ENCODE data around the gene FYB2.

DNA sequence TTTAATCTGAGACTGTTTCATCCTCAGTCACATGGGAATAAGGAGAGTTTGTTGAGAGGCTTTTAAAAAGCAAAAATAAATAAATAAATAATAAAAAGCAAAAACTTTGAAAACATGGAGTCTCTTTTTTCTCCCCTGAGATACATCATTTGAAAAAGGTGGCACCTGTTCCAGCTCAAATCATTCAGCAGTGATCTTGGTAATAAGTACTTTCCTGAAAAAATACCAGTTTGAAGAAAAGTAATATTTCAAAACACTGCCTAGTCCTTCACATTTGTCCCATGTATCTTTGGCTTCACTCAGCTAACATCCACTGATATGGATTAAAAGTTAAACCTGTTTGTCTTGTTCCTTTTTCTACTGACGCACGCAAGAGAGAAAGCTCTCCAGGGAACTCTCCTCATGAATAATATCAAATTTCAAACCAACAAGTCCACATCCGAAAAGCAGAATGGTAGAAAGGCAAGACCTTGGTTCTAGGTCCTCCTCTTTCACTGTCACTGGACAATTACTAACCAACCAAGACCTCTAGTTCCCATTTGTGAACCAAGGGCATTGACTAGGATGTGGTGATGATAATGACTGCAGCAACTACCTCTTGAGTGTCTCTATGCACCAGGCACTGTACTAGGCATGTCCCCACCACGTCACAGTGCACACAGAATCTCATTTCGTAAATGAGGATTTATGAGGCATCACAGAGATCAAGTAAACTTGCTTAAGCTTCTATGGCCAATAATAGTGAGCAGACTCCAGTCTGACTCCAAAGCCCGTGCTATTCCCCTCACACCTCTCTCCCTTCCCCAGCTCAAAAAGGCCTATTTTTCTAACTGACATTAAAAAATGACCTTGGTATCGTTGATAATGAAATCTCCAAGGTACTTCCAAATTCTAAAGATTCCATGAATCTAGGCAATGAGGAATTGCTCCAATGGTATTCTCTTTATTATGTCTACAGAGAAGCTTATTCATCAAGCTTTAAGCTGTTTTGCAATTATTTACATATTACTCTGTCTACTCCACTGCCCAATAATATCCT is 8.4 kb downstream of the PLPP3 start:
- PRO-cap, result no peak

DNA sequence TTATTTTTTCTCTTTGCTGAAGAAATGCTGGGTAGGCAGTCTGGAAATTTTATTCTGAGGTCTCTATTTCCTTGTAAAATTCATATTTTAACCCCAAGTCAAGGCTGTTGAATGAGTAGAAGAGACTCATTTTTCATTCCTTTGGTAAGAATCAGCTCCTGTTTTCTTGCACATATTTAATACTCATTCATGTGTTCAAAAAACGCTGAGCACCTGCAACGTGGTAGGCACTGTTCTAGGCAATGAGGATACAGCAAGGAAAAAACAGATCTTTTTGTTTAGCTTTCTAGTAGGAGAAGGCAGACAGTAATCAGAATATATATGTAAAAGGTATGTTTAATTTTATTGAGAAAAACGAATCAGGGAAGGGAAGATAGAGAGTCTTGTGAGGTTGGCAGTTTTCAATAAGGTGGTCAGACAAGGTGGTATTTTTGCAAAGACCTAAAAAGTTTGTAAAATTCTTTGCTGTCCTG is 1.6 kb downstream of the PRKAA2 start:
- PRO-cap, result no peak

DNA sequence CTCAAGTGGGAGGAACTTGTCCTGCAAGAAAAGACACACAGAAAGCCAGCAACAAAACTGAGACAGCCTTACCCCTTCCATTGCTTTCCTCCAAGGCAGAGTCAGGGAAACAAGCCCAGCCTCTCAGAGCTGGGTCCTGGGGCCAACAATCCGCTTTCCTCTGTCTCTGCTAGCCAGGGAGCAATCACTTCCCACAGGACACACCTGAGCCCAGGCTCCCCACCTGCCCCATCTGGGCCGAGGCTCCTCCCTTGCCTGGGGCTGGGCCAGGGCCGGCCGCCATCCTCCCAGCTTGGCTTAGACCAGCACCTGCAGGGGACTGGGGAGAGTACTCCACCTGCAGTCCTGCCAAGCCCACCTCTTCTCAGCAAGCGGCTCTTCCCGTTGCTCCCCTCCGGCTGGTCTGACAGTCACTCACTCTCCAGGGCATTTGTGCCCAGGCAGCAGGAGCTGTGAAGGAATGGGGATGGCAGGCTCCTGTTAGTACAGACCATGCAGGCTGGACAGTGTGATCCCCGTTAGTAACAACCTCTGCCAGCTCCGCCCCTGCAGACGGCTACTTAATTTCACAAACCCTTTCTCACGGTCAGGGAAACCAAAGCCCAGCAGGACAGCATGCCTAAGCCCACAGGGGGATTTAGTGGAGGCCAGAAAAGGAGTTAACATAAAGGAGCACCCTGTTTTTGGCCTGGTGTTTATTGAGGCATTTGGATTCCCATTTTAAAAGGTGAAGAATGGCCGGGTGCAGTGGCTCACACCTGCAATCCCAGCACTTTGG is at the start of gene FYB2:
FYB2 (minus strand) TSS at position 195 of the 778 bp plus-strand sequence.
- PRO-cap, result no peak

- PRO-cap, result no peak
Measured at GRCh38 chr1:56910690-56911116, 55.1 kb downstream of the C8B start.

- PRO-cap, result no peak
Measured at GRCh38 chr1:57003190-57003820, 37.5 kb upstream of the C8B start.

DNA sequence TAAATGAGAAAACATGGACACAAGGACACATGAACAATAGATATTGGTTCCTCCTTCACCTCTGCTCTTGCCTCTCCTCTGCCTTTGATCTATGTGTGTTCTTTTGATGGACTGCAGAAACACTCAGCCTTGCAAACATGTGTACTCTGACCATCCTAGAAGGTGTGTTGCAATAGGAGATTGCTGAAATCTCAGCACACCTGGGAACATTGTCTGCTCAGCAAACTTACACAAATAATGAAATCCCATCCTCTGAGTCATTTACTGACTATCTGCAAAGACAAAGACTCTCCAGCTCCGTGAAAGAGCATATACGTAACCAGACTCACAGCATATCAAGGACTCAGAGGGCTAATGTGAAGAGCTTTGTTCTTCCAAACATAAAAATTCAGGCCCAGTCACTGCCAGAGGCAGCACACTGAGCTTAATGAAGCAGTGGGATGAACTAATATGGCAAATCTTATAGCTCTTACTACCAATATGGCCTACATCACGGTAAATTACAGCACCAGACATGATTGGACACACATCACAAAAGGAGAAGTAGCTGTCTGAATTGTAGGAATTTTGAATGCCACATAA is 143.6 kb downstream of the DAB1 start:
- PRO-cap, result no peak

DNA sequence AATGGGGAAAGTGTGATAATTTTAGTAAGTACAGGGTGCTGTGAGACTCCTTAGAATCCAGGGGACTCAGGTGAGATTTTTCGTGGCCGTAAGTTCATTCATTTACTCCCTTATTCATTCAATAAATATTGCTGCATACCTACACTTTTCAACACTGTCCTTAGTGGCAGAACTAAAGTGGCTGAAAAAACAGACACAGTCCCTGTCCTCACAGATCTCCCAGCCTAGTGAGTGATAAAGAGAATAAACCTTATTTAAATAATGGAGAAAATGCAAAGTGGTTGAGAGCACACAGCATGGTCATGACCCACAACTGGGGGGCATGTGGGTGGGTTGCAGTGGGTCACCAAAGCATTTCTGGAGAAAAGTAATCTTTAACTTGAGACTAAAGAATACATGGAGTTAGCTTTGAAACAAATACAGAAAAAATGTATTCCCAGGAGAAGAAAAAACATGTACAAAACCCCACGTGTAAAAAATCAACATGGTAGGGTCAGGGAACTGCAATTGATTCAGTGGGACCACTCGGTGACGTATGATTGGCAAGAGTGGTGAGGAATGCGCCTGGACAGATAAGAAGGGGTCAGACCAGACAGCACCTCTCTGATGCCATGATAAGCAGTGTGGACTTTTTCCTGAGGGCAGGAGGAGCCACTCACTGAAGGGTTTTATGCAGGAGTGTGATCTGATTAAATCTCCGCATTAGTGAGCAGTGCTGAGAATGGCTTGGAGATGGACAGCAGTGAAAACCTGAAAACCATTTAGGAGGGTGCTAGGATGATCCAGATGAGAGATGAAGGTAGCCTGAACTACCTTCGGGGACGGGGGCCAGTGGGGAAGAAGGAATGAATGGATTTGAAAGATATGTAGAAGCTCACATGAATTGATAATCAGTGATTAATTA is 142.6 kb downstream of the DAB1 start:
- PRO-cap, result no peak

DNA sequence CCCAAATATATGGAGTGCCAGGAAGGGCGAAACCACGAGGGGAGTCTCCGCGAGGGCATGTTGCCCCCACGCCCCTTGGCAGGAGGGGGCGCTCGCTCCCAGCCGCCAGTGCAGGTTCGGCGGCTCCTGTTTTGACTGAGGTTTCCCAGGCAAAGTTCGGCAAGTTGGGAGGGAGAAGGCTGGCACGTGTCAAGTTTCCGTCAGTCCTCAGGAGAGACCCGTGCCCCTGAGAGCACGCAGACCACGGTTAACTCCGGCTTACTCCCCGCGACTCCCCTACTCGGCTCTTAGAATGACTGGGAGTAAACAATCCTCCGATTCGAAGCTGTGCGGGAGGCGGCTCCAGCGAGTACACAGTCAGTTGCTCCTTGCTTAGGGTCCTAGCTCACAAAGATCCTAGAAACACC is 761 bp upstream of the DAB1 start:
- PRO-cap, result no peak

- PRO-cap, result no peak
Measured at GRCh38 chr1:58584173-58584914, 7.3 kb upstream of the TACSTD2 start.

- PRO-cap, result no peak
Measured at GRCh38 chr1:58619323-58619824, 42.3 kb upstream of the TACSTD2 start.

DNA sequence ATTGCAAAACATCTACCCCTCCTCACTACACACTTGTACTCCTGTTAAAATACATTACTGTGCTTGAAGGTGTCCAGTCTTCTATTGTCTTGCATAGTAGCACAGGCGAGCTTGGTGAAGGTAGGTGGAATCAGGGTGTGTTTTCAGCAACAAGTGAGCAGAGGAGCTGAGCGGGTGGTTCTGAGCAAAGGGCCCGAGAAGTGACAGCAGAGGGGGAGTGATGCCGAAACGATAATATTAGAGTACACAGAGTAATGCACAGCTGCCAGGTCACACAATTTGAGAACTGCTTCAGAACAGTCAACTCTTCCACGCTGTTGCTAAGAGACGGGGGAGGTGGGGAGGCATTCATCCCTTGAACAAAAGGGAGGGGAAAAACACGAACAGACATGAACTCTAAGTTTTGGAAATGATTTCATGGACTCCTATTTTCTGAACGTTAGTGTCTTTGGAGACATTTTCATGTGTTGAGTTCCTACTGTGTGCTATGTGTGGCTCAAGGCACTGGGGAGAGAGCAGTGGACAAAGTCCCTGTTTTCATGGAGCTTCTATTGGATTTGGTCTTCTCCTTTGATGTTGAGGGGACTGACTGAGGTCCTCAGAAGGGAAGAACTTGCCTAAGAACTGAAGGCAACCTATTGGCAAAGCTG is 30.6 kb downstream of the JUN start:
- PRO-cap, result no peak

DNA sequence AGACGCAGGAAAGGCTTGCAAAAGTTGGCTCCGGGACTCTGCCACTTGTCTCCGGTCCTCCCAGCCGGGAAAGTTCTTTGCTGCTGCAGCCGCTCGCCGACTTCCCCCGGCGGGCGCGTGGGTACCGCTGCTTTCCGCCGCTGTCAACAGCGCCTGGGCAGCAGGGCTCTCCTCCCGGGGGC is 307 bp downstream of the JUN start:
- PRO-cap, result no peak

DNA sequence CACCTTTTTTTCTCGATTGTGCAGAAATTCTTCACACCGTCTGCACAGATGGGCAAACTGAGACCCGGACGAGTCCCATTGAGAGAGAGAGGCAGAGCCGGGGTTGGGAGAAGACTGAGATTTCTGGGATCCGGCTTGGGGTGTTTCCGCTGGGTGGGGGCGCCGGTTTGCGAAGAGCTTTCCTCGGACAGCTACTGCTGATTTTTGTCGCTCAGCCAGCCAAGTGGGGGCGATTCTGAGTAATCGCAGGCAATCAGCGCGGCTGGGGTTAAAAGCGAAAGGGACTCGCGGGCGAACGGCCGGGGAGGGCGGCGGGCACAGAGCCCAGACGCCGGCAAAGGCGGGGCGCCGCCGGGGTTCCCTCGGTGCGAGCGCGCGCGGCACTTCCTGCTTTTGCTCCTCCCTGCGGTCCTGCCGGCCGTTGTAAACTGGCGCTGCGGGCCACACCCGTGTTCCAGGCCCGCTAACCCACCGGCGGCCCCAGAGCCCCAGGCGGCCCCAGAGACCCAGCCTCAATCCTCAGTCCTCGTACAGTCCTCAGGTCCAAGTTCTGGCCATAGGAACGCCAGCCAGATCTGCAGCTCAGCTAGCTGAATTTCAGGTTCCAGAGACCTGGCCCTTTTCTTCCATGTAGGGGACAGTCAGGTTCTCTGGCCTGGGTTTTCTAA is 32.4 kb upstream of the JUN start:
- PRO-cap, result bidirectional peak, plus-strand start at position 390 of the sequence, minus-strand start at position 336 of the sequence

GRCh38 chr1:58848891-58849236 is 65.0 kb upstream of the JUN start:
- PRO-cap, result no peak

GRCh38 chr1:58922158-58922746 is 138.4 kb upstream of the JUN start:
- PRO-cap, result bidirectional peak, plus-strand start at chr1:58922621, minus-strand start at chr1:58922404

DNA sequence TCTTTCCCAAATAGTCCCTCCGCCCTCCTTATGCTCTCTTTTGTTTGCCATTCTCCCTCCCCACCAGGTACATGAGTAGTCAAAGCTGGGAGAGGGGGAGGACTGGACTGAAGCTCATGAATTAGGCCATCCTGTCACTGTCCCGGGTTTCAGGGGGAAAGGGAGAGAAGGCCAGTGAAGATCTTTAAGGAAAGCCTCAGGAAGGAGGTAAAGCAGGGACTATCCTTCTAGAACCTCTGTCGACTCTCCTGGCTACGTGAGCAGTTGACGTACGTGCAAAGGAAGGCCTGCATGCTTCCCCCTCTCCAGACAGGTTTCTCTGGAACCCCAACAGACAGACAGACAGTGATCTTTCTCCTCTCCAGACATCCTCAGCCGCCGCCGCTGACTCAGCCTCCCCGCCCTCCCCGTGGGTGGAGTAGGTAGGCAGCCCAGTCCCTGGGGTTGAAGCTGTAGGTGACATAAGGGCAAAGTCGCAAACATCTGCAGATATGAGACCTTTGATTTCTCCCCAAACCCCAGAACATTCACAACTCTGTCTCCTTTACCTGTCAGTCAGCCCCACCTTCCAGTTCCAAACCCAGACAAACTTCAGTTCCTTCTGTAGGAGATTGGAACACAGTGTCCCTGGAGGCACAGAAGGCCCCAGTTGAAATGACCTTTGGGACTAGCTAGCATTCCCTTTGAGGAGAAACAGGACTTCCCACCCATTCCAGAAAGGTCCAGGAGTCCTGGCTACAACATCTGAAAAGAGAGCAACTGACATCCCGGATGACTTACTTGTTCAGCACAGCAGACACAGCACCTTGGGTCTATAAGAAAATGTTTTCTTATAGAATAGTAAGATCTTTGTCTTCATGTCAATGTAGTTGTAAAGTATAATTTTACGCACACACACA is 145.9 kb upstream of the JUN start:
- PRO-cap, result unidirectional peak, minus-strand start at position 321 of the sequence

GRCh38 chr1:58982585-58983002 is 198.7 kb upstream of the JUN start:
- PRO-cap, result no peak

DNA sequence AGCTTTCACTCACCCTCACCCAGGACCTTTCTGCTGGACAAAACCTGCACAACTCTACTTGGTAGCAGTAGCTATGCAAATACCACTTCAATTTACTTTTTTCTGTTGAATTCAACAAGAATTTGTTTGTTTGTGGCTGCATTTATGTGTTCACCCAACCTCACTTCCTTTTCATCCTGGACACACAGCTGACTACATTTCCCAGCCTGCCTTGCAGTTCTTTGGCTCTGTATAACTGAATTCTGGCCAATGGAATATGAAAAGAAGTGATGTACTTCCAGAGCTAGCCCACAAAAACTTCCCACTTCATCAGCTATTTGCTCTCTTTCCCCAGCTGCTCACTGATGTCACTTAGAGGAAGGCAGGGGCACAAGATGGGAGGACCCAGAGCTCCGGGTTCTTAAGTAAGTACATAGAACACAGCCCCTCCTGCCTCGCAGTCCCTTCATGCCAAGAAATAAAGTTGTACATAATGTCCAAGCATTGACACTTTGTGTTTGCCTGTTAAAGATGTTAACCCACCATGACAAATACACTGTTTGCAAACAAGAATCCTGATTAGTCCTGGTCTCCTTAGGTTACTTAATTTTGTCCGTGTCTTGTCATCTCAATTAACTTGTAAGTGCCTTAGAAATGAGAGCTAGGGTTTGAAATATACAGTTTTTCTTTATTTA is 235.0 kb upstream of the FGGY start:
- PRO-cap, result unidirectional peak, plus-strand start at position 354 of the sequence

DNA sequence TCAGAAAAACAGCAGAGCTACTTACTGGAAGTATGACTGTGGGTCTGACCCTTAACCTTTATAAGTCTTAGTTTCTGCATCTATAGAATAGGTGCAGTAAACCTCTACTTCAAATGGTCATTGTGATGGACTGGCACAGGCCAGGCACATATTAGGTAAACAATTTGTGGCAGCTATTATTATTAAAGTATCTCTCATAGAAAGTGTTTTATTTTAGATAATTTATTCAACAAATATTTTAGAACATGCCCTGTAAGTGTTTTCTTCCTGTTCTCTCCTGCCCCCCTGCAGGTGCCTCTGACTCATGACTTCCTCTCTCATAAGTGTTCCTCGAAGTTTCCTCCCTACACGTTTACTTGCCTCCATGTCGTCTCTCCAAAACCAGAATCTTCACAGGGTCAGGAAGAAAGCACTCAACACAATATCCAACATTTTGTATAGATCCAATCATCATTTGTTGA is 224.7 kb upstream of the FGGY start:
- PRO-cap, result no peak

DNA sequence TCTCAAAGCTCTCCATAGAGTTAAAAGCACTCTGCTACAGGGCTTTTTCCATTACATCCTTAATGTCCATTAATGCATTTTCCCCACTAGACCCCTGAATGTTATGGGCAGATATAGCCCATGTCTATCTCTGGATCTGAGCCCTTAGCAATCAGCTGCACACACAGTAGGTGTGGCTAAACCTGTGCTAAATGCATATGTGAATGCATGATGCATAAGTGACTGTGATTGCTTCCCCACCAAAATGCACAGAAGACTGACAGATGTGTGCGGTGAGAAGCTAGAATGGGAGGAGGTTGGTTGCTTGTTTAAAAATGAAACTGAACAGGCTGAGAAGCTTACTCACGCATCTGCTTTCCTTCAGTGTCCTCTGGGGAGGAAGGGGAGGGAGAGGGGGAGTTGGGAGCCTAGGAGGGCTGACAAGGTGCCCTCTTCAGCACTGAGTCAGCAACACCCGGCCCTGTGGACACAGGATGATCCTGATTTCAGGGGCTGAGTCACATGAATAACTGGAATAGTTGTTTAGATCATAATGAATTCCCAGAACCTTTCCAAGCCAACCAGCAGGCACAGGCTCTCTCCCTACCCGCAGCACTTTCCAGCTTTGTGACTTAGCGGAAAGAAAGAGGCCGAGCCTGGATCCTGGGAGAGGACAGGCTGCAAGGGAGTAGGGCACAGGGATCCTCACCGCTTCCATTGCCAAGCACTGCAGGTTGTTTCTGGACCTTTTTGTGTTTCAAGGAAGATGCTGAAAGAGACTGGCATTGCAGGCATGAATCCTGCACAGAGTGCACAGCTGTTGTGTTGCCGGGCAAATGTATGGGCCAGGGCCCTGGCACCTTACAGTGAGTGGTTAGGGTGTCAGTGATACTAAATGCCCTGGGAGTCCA is 145.9 kb upstream of the FGGY start:
- PRO-cap, result no peak